ENCODE measurements around the genes CKMT1A, ELL3, FRMD5 and CTDSPL2.

GRCh38 chr15:43525176-43526394 lies 8.2 kb downstream of the MAP1A start:
- PRO-cap: no peak
- RAMPAGE, long total RNA, 3 experiments: no peak in any of the 3 experiments

DNA sequence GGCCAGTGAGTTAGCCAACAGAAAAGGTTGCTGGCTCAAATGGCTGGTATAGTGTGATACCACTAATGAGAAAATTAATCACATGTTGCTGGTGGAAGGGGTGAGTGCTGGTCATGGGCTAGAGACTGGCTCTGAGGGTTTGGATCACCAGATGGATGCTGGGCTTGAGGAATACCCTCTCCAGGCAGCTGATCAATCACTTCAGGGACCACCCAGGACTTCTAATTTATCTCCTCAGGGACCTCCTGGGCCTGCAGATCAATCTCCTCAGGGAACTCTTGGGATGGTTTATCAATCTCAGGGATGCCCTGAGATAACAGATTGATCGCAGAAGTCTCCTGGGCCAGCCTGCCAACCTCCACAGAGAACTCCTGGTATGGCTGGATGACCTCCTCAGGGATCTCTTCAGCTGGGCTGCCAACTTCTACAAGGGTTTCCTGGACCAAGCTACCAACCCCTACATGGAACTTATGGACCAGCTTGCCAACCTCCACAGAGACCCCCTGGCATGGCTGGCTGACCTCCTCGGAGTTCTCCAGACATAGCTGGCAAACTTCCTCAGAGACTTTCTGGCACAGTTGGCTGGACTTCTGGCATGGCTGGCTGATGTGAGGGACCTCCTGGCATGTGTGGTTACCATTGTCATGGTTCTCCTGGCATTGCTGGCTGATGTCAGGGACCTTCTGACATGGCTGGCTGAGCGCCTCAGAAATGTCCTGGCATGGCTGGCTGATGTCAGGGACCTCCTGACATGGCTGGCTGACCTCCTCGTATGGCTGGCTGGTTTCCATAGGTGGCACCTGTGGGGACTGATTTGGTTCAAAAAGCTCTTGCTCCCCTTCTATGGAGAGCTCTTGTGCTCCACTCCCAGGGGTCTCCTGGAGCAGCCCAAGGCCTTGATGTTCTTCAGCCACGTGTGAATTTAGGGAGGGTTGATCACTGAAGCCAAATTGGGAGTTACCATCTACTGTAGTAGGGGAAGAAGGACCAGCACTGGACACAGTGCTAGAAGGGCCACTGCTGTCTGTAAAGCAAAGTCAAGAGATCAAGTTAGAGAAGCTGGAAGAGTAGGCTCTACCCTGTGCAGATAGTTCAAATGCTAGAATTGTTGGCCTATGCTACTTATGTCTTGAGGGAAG lies 17.4 kb downstream of the MAP1A start:
- PRO-cap: no peak
- RAMPAGE, long total RNA, 3 experiments: start-site peak on the minus strand in 1 of 3 experiments, centred at position 840 of the sequence, 10 reads per replicate

DNA sequence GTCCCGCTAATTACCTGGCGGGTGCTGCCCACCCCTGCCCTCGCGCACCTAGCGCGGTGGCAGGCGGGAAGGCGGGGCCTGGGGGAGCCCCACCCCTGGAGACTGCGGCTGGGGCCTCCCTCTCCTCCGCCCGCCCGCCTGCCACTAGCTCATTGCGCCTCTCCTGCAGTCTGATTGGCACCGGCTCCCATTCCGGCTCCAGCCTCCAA lies at the start of gene CKMT1A:
CKMT1A (plus strand) TSS at position 152 of the 209 bp plus-strand sequence.
- PRO-cap: no peak
- RAMPAGE, long total RNA, 3 experiments: no peak in any of the 3 experiments

DNA sequence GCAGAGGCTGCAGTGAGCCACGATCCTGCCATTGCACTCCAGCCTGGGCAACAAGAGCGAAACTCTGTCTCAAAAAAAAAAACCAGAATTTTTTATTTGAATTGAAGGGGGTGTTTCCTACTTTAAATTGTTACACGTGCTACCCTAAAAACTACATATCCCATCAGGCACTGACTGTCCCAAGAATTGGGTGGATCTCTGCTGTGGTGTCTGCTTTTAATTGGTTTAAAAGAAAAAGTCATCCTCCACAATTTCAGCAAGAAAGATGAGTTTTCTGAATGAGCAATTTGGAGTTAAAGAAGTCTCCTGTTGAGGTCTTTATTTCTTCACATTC lies 2.1 kb downstream of the PDIA3 start:
- PRO-cap: no peak
- RAMPAGE, long total RNA, 3 experiments: no peak in any of the 3 experiments

DNA sequence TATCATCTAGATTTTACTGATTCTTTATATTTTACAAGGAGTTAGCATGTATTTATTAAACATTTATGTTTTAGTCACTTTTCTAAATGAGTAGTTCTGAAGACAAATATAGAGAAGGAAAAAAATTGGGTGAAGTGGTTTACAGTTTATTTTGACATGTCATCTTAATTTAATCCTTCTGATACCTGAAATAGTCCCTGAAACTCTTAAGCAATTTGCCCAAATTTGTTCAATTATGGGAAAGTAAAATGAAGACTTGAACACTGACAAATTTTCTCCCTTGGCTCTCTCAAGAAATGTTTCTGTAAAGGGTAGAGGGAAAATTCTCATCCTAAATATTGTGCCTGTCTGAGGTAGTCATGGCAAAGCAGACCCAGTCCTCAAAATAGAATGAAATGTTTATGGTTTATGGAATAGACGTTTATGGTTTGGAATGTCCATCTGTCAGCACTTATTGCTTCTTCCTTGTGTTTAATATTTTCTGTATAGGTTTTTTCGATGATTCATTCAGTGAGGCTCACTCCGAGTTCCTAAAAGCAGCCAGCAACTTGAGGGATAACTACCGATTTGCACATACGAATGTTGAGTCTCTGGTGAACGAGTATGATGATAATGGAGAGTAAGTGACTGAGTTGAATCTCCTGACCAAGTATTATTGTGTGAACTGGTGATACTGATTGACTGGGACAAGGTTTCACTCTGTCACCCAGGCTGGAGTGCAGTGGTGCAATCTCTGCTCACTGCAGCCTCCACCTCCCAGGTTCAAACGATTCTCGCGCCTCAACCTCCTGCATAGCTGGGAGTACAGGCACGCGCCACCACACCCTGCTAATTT lies 14.0 kb downstream of the ELL3 start:
- PRO-cap: no peak
- RAMPAGE, long total RNA, 3 experiments: no peak in any of the 3 experiments

DNA sequence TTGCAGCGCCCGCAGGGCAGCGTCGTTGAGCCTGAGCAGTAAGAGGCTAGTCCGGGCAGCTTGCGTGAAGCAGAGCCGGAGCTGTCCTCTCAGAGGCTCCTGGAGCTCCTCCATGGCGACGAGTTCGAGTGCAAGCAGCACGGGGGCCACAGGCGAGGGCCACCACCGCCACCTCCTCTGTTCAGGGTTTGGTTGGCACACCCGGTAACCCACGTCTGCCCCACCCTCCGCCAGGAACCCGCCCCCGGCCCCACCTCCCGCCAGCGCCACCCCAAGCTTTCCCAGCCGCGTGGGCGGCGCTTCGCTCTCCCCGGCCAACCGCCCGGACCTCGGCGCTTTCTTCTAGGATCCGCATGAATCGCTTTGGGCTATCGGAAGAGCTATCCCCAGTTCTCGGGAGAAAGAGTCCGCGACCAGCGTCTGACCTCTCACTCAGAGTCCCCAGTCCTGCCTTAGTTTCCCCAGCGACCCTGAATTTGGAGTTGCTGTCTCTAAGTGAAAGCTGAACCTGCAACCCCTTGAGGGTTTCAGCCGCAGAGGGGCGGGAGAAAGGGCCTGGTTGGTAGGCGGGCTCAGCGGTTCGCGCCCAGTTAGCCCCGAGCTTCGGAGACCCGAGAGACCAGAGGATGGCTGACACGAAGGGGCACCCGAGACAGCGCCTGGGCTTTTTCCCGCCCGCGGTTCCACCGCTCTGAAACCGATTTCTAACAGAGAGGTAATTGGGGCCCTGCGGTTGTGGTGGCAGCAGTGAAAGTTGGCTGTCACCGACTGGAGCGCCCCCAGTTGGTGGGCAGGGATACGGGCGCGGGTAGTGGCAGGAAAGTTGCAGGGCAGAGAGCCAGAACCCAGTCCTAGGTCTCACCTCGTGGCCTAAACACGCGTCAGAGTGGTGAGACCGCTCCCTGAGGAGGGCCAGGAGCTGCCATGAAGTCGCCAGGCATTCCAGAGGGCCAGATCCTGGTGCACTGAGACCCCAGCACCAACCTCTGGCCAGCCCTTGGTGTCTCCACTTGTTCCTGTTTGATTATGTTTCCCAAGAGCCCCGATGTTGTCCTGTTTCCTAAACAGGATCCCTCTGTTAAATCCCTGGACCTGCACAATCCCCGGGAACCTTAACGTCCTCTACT lies at the start of gene ELL3:
ELL3 (minus strand) TSS at position 179 of the 1,127 bp plus-strand sequence.
- PRO-cap: bidirectional peak, plus-strand start at position 389 of the sequence, minus-strand start at position 179 of the sequence; unidirectional peak, plus-strand start at position 616 of the sequence; bidirectional peak, plus-strand start at position 884 of the sequence, minus-strand start at position 756 of the sequence
- RAMPAGE, long total RNA, 3 experiments: start-site peak on the minus strand in 3 of 3 experiments, centred at positions 195 to 214 of the sequence, 8 to 24 reads per replicate

- PRO-cap: unidirectional peak, minus-strand start at chr15:44195271
- RAMPAGE, long total RNA, 3 experiments: no peak in any of the 3 experiments
Measured at GRCh38 chr15:44194933-44195903, at the start of gene FRMD5. Gene FRMD5 (minus strand): TSS chr15:44195271.

DNA sequence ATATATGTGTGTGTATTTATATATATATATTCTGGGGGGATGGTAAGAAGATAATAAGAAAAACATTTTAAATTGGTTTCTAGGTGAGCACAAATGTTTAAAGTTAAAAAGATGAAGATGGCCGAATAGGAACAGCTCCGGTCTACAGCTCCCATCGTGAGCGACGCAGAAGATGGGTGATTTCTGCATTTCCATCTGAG lies 36.7 kb upstream of the GOLM2 start:
- PRO-cap: no peak
- RAMPAGE, long total RNA, 3 experiments: no peak in any of the 3 experiments

GRCh38 chr15:44426954-44427494 lies 405 bp upstream of the CTDSPL2 start:
- PRO-cap: bidirectional peak, plus-strand start at chr15:44427243, minus-strand start at chr15:44427077; bidirectional peak, plus-strand start at chr15:44427642, minus-strand start at chr15:44427435
- RAMPAGE, long total RNA, 3 experiments: no peak in any of the 3 experiments

GRCh38 chr15:44427495-44428226 lies at the start of gene CTDSPL2:
Gene CTDSPL2 (plus strand): TSS chr15:44427629.
- PRO-cap: bidirectional peak, plus-strand start at chr15:44427642, minus-strand start at chr15:44427435
- RAMPAGE, long total RNA, 3 experiments: start-site peak on the plus strand in 3 of 3 experiments, at chr15:44427609-44427643 at its widest, 290 to 1,248 reads per replicate

DNA sequence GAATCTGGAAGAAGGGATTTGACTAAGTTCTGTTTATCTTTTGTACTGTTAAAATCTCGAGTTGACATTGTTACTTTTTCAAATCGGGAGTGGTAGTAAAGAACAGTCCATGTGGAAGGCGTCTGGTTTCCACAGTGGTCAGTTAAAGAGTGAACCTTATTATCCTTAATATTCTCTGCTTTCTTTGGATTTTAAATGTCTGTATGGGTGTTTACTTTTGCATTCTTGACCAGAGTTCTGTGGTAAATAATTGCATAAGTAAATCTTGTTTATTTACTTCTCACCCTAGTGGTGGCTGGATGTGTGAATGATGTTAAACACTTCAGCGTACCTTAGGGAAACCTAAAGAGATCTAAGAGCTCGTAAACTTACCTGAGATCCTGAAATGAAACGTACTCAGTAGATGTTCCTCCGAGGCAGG lies 808 bp downstream of the CTDSPL2 start:
- PRO-cap: no peak
- RAMPAGE, long total RNA, 3 experiments: no peak in any of the 3 experiments

DNA sequence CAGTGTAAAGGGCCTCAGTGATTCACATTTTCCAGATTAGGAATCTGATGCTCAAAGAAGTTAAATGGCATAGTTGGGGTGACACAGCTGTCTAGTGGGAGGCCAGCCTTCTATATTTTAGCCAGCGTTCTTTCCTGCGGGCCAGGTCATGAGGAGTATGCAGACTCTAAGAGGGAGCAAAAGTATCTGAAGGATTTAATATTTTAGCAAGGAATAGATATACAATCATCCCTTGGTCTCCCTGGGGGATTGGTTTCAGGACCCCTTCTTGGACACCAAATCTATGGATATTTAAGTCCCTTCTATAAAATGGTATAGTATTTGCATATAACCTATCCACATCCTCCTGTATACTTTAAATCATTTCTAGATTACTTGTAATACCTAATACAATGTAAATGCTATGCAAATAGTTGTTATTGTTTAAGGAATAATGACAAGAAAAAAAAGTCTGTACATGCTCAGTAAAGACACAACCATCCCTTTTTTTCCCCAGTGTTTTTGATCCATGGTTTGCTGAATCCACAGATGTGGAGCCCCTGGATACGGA lies 7.0 kb downstream of the B2M start:
- PRO-cap: no peak
- RAMPAGE, long total RNA, 3 experiments: no peak in any of the 3 experiments

DNA sequence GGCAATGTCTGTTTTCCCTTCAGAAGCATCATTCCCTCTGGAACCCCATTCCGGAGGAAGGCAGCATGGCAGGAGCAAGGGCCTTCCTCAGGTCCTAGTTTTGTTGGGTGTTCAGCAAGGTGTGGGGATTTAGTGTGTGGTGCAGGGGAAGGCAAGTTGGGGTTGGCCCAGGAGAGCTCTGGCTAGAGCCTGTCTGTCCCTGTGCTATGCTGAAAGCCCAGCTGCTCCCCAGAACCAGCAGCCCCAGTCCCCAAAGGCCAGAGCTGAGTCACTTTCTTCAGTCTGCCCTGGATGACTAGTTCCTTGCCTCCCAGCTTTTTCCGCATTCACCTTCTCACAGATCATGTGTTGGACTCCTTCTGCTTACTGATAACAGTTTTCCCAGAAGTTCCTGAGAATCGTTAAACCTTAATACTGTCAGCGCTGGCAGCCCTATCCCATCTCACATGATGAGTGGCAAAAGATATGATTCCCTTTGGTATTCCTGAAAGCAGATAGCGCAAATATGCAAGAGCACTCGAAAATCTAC lies 84.1 kb downstream of the TRIM69 start:
- PRO-cap: no peak
- RAMPAGE, long total RNA, 3 experiments: no peak in any of the 3 experiments

DNA sequence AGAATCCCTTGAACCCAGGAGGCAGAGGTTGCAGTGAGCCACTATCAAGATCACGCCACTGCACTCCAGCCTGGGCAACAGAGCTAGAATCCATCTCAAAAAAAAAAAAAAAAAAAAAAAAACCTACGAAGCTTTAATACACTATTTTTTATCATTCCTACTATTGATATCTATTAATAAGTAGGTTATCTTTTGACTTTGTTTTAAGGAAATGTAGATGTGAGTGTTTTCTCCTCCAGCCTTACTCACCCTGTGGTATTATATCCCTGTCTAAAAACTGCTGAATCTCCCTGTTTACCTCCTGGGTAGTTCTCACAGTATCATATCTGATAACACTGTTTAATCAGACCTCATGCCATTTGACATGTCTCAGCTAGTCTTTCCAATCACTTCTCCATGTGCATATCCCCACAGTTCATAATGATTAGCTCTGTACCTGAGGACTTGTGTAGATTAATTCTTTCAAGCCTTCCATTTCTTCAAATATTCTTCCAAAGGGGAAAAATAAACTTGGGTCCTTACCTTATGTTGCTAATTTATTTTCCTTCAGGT lies 30.8 kb downstream of the DUOX2 start:
- PRO-cap: no peak
- RAMPAGE, long total RNA, 3 experiments: no peak in any of the 3 experiments

DNA sequence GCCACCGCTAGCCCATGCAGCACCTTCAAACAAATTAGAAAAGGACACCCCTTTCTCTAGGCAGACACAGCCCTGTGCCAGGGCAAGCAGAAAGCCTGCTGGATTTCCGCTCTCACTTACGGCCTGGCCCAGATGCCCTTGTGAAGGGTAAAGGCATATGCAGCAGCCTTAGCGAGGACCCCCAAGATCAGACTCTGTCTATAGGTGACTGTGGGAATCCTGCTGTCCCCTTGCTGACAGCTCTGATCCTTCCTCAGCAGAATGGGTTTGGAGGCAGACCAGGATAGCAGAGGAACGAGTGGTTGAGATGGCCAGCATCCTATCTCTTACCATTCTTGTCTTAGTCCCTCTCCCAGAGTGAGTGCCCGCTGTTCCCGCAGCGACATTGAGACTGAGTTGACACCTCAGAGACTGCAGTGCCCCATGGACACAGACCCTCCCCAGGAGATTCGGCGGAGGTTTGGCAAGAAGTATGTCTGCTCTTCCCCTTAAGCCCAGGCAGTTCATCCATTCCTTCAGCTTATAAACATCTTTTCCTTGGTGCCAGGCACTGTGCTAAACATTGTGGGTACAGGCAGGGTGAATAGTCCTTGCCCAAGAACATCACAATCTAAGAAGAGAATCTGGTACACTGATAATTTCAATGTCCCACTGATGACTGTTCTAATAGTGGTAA lies 21.1 kb downstream of the DUOX1 start:
- PRO-cap: no peak
- RAMPAGE, long total RNA, 3 experiments: no peak in any of the 3 experiments

DNA sequence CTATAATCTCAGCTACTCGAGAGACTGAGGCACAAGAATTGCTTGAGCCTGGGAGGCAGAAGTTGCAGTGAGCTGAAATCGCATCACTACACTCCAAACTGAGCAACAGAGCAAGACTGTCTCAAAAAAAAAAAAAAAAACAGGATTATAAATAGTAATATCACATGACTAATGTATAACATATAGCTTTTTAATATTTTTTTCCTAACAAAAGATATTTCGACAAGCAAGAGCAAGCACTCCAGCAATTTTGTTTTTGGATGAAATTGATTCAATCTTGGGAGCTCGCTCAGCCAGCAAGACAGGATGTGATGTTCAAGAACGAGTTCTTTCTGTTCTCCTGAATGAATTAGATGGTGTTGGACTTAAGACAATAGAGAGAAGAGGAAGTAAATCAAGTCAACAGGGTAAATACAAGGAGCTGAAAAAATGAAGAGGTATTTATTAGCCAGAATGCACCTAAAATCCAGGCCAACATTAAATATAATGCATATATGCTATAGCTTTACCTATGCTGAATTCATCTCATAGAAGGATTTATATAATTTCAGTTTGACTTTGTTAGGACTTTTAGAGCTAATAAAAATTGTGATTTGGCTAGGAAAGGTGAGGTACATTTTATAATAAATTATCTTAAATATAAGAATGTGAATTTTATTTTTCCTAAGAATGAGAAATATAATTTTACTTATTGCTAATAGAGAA lies 13.4 kb downstream of the SPATA5L1 start:
- PRO-cap: no peak
- RAMPAGE, long total RNA, 3 experiments: no peak in any of the 3 experiments

DNA sequence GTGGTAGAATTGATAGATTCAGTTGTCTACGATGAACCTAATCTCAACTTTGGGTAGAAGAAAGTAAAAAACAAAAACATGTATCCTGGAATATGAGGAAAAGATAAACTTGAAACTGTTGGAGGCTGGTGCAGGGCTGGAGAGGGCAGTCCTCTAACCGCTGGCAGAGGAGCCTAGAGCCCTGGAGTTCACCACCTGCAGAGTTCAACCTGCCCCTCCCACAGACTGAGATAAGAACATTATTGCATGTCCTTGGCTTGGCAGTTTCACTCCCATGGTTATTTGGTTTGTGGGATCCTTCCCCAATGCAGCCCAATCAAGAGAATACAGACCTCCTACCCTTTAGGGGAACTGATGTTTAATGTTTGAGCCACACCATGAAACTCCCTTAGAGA lies 1.1 kb downstream of the C15orf48 start:
- PRO-cap: no peak
- RAMPAGE, long total RNA, 3 experiments: no peak in any of the 3 experiments

- PRO-cap: no peak
- RAMPAGE, long total RNA, 3 experiments: no peak in any of the 3 experiments
Measured at GRCh38 chr15:45574186-45574581, 13.0 kb upstream of the BLOC1S6 start.

- PRO-cap: no peak
- RAMPAGE, long total RNA, 3 experiments: no peak in any of the 3 experiments
Measured at GRCh38 chr15:45642232-45642546, 7.4 kb downstream of the SQOR start.

DNA sequence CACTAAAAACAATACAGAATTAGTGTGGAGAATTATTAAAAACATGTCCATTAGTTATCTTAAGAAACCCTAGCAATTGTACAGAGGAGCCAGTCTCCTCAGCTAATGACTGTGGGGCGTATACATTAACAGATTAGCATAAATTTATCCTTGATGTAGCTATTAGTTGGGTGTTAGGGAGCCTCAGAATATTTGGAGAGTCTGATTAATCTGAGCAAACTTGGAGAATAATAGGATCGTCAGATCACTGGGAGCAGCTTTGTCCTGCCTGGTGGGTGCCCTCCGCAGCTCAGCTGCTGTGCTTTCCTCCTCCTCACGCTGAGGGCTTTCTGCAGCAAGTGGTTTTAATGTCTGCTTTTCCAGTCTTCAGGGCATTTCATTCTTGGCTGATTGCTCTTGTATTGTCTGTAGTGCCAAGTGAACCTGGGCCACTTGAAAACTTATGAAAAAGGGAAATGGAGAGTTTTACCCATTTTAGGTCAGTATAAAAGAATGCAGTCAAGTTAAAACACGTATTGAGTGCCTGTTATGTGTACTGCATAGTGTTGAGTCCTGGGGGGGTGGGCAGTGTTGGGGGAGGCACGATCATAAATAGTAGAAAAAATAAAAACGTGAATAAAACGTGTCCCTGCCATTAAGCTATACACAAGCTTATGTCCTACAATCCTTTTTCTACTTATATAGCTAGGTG lies 417.3 kb upstream of the SEMA6D start:
- PRO-cap: no peak
- RAMPAGE, long total RNA, 3 experiments: no peak in any of the 3 experiments

Data from tibial nerve (tissue), 3 donors.